Gallbladder (tissue), 1 donor: ENCODE data around the gene ITPRIP.

GRCh38 chr10:102678737-102679478 is 34.6 kb downstream of the TRIM8 start:
- PRO-cap = no peak

DNA sequence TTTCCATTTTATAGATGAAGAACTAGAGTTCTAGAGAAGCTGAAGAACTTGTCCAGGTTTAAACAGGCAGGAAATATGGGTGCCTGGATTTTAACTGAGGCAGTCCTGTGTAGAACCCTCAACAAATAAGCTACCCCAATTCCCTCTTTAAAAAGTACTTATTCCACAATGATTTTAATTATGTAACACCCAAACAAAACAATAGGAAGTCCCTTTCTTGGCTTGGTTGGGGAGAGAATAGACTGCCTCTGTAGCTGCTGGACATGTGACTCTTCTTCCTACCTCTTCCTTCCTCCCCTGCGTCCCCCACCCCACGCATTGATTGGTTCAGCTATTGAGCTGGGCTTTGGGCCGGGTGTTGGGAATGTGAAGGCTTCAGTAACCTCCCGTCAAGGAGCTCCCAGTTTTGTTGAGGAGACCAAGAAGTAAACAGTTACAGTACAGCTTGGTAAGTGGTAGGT is 12.9 kb downstream of the SFXN2 start:
- PRO-cap = no peak

DNA sequence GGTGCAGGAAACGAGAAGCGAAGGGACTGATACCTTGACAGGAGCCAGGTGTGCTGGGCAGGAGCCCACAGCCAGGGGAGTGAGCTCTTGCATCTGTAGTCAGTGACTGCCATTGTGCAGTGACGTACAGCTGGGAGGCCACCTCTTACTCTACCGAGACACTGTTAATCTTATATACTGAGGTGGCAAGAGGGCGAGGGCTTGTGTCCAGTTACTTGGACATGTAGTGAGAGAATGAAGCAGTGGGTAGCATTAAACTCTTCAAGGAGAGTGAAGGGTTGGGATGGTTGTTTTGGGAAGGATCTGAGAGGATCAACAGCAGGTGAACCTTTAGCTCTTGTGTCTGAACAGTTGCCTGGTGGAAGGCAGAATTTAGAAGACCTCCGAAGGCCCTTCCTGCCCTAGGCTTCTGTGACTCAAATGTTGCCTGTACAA is 34.5 kb downstream of the WBP1L start:
- PRO-cap = no peak

- PRO-cap = no peak
Observed at GRCh38 chr10:102916192-102916513, 1.9 kb upstream of the CNNM2 start.

GRCh38 chr10:103192399-103192776 is 684 bp downstream of the NT5C2 start:
- PRO-cap = bidirectional peak, plus-strand start at chr10:103192706, minus-strand start at chr10:103192589

DNA sequence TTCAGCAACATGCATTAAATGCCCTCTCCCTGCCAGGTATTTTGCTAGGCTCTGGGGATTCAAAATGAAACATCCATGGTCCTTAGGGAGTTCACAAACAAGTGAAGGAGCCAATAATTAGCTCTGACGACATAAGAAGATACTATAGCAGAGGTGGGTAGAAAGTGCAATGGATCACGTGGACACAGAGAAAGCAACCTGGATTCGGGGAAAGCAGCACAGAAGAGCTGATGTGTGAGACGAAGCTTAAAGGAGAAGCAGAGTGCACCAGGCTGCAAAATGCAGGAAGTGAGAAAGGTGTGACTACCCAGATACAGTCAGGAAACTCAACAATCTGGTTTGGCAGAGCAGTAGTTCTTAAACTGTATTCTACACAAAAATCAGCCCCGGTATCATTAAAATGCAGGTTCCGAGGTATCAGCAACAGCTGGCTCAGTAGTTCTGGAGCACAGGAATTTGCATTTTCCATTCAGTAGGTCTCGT is 5.5 kb upstream of the RPEL1 start:
- PRO-cap = unidirectional peak, plus-strand start at position 201 of the sequence; bidirectional peak, plus-strand start at position 310 of the sequence, minus-strand start at position 281 of the sequence

DNA sequence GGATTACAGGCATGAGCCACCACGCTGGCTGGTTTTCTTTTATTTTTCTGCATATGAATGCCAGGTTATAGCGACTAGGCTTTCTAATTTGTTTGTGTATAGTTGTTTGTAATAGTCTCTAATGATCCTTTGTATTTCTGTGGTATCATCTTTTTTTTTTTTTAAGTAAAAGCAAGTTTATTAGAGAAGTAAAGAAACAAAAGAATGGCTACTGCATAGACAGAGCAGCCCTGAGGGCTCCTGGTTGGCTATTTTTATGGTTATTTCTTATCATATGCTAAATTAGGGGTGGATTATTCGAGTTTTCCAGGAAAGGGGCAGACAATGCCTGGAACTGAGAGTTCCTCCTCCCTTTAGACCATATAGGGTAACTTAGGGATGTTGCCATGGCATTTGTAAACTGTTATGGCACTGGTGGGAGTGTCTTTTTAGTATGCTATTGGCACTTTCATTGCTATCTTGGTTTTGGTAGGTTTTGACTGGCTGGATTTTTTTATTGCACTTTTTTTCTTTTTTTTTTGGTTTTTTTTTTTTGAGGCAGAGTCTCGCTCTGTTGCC is 33.4 kb downstream of the NEURL1 start:
- PRO-cap = no peak

DNA sequence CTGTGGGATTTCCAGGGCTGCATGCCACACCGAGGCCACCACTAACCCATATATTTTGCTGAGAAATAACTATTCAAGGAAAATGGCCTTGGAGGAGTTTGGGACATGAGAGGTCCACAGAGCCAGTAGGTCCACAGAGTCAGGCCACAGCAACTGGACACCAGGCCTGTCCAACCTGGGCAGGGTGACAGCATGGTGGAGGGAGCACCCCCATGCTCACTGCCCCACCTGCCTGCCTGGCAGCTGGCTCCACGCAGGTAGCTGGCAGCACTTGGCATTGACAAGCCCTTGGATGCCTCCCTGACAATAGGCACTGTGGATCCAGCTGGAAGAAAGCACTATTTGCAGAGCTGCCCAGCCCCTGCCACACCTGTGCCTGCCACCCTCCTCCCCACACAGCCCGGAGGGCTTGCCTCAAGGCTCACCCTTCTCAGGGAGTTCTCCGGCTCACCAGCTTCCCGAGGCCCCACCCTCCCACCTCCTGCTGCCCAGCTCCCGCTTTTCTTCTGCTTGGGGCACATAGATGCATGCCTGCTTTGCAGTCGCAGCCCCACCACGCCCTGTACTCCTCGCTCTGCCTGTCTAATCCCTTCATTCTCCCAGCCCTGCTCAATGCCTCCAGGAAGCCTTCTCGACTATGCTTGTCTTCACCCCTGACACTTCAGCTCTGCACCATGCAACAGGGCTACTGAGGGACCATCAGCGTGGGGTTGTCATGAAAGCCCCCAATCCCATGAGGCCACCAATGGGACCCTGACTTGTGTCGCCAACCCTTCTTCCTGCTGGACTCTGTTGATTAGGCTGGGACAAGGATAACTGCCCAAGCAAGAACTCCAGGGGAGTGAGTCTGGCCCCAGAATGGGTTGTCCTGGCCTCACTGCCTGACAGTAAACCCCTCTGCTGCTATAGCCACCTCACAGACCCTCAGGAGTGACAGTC is 160.2 kb downstream of the NEURL1 start:
- PRO-cap = no peak

- PRO-cap = no peak
Observed at GRCh38 chr10:103658358-103658776, 164.9 kb downstream of the NEURL1 start.

- PRO-cap = bidirectional peak, plus-strand start at chr10:103789851, minus-strand start at chr10:103789783; bidirectional peak, plus-strand start at chr10:103789968, minus-strand start at chr10:103789871
Observed at GRCh38 chr10:103789484-103790033, 65.8 kb downstream of the SH3PXD2A start.

DNA sequence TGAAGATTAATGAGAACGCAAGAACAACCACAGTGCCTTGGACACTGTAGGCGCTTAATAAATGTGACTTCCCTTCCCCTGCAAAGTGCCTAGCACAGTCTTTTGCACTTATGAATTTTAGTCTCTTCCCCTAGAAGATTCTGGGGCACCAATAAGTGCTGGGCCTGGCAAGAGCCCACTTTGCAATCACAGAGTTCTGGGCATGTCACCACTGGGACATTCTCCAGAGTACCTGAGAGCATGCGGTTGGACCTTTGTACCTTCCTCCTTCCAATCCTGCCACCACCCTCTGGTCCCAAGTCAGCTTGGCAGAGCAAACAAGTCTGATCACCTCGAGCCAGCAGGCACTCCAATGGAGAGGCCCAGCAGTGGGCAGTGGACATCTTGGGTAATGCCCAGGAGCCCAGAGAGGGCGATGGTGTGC is 43.5 kb downstream of the SH3PXD2A start:
- PRO-cap = bidirectional peak, plus-strand start at position 320 of the sequence, minus-strand start at position 198 of the sequence

GRCh38 chr10:103894241-103894935 is 23.6 kb downstream of the STN1 start:
- PRO-cap = no peak

GRCh38 chr10:104001153-104001751 is 34.3 kb downstream of the SLK start:
- PRO-cap = no peak

DNA sequence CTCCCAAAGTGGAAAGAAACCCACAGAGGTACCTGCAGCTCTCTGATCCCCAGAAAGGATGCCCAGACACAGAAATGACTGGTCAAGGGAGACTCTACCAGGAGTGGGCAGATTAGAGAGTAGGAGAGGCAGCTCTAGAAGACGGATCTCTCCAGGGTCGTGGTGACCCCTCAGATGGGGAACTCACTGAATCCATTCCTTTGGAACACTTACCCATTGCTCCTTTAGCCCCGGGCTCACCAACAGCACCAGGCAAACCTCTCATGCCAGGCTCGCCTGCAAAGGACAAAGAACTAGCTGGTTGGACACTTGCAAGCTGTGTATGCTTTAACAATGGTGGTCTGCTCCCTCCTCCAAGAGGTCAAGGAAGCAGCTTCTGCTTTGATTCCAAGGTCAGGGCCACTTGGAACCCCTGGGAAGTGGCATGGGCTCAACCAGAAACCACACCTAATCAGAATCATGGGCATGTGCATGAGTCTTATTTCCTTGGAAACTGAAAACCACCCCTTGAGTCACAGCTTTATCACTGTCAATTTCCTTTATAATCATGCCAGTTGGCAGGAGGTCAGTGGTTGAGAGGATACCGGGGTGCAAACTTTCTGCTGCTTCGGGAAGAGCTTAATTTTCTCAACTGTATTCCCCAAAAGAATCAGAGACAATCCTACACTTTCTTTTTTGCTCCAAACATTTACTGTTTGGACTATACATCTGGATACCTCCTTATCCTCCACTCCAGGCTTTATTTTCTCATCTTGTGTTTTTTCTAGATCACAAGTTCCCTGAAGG is 36.3 kb downstream of the COL17A1 start:
- PRO-cap = no peak

DNA sequence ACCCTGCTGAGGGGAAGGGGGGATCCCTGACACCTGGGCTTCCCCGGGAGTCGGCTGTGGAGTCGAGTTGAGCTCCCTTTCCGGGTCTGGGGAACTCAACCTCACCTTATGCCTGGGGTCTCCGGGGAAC is 93 bp downstream of the SFR1 start:
- PRO-cap = no peak

DNA sequence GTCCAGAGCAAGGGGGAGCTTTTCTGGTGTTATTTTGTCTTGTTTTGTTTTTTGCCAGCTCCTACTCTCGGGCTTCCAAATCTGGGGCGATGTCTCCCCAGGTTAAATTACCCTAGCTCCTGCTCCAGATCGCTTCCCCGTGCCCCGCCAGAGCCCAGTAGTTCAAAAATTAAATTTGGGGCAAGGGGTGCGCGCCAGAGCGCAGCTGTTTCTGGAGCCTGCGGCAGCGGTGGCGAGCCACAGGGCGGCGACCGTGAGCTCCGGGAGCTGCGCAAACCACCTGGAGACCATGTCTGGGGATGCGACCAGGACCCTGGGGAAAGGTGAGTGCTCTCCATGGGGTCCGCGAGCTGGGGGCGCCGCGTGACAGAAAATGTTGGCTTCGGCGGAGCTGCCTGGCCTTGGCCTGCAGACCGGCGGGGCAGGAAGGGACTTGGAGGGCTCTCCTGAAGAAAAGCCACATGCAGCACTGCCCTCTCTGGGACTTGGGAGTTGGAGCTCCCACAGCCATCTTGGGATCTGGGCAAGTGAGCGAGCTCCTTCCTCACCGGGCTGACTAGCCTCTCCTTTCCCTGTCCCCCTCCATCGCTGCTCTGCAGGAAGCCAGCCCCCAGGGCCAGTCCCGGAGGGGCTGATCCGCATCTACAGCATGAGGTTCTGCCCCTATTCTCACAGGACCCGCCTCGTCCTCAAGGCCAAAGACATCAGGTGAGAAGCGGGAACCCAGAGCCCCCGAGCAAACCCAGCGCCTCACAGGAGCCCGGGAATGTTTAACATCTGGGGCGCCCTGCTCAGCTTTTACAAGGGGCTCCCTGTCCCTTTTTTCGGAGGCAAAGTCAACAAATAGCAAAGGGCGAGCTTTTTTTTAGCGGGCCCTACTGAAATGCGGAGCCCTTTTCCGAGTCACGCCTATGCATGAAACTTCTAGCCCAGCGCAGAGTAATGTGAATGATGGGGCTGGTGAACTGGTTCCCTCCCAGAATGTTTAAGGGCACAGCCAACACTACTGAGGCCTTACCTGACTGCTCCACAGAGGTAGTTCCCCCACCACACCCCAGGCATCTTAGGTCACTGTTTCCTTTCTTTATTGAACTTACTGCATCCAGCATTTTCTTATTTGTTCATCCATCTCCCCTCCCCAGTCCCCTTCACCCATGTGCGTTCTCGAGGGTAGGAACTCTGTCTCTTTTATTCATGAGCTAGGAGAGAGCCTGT is 6.0 kb downstream of the GSTO2 start:
- PRO-cap = unidirectional peak, plus-strand start at position 510 of the sequence

GRCh38 chr10:104338270-104338914 is at the start of gene ITPRIP:
TSS of gene ITPRIP (minus strand) at chr10:104338465.
- PRO-cap = bidirectional peak, plus-strand start at chr10:104338313, minus-strand start at chr10:104338226; bidirectional peak, plus-strand start at chr10:104338756, minus-strand start at chr10:104338418

- PRO-cap = no peak
Observed at GRCh38 chr10:104735104-104735673, 94.1 kb downstream of the SORCS3 start.

- PRO-cap = no peak
Observed at GRCh38 chr10:105837969-105838391, 1196.9 kb downstream of the SORCS3 start.

DNA sequence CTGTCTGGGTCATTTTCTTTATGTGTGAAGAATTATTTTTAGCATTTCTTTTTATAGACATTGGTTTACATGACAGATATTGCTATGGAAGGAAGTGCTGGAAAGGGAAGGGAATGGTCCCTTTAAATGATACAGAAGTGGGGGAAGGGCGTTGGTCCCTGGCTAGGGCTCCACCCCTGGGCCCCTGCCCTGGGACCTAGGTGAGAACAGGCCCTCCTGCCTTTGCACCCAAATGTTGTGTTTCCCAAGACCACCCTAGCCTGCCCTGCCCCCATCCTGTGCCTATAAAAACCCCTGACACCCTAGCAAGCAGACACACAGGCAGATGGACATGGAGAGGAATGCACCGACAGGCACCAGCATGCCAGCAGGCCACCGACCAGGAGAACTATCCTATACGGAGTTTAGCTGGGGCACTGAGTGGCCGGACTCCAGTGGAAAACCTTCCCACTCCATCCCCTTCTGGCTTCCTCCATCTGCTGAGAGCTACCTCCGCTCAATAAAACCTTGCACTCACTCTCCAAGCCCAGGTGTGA is 515.9 kb downstream of the SORCS1 start:
- PRO-cap = no peak